ENCODE results near the genes STPG2, ADH1B and ADH7.

DNA sequence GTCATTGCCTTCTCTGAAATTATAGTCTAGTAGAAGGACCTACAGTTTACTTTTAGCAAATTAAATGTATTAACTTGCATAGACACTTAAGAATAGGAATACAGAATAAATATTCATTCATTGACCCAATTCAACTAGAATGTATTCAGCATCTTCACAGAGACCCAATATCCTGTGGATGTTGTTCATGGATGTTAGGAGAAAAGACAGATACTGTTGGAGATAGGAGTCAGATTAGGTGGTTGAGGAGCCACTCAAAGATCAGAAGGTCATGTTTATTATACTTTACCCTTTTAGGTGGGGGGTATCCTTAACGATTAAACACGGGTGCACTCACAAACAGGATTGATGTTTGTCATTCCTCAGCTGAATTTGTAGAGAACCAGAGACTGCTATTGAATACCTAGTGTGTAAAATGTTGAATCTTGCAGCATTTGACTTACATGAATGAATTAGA lies 121.0 kb downstream of the PDLIM5 start:
- RRBS, result no CpG with 5 or more reads among the region's 2 CpGs

- RRBS, result no CpG with 5 or more reads among the region's 2 CpGs
Measured at GRCh38 chr4:94590471-94591042, 138.8 kb downstream of the PDLIM5 start.

GRCh38 chr4:94598607-94599425 lies 147.1 kb downstream of the PDLIM5 start:
- RRBS, result no CpG with 5 or more reads among the region's 2 CpGs

- RRBS, result no CpG with 5 or more reads among the region's 1 CpG
Measured at GRCh38 chr4:94602901-94603419, 151.2 kb downstream of the PDLIM5 start.

DNA sequence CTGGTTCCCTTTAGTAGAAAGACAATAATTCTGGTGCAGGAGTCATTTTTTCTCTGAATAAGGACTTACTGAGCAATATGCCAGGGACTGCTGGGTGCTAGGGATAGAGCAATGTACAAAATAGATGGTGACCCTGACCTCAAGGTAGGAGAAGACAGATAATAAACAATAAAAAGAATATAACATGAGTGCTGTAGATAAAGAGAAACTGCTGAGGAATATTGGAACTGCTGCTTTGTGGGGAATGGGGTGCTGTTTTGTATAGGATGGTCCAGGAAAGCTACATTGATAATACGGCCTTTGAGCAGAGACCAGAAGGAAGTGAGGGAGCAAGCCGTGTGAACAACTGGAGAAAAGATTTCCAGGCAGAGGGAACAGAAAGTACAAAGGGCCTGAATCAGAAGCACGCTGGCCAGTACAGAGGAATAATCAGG lies 124.2 kb upstream of the BMPR1B start:
- RRBS, result no CpG with 5 or more reads among the region's 3 CpGs

DNA sequence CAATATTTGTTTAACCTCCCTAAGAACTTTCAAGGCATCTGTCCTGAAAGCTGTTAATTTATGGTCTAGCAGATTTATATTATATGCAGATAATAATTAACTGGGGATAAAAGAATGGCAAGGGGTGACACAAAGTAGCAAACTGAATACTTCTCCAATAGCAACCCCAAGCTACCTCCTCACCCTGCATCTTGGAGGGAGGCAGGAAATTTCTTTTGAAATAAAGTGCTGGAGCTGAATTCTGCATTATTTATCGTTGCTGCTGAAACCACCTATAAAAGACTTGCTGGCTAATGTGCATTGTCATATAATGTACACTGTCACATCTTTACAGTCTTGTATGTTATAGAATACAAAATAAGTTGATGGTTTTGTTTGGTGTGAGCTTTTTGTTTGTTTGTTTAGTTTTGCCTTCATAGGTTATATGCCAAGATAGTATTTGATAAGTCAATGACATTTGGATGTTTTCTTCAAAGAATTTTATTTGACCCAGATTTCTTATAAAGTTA lies 91.5 kb upstream of the BMPR1B start:
- RRBS, result no CpG with 5 or more reads among the region's 1 CpG

GRCh38 chr4:94666696-94667123 lies 91.0 kb upstream of the BMPR1B start:
- RRBS, result no CpG with 5 or more reads among the region's 2 CpGs

- RRBS, result 97% methylated on average over 3 of the region's 13 CpGs
Measured at GRCh38 chr4:95051322-95051869, 293.6 kb downstream of the BMPR1B start.

GRCh38 chr4:95544572-95545399 lies 4.0 kb downstream of the UNC5C start:
- RRBS, result no CpG with 5 or more reads among the region's 3 CpGs

DNA sequence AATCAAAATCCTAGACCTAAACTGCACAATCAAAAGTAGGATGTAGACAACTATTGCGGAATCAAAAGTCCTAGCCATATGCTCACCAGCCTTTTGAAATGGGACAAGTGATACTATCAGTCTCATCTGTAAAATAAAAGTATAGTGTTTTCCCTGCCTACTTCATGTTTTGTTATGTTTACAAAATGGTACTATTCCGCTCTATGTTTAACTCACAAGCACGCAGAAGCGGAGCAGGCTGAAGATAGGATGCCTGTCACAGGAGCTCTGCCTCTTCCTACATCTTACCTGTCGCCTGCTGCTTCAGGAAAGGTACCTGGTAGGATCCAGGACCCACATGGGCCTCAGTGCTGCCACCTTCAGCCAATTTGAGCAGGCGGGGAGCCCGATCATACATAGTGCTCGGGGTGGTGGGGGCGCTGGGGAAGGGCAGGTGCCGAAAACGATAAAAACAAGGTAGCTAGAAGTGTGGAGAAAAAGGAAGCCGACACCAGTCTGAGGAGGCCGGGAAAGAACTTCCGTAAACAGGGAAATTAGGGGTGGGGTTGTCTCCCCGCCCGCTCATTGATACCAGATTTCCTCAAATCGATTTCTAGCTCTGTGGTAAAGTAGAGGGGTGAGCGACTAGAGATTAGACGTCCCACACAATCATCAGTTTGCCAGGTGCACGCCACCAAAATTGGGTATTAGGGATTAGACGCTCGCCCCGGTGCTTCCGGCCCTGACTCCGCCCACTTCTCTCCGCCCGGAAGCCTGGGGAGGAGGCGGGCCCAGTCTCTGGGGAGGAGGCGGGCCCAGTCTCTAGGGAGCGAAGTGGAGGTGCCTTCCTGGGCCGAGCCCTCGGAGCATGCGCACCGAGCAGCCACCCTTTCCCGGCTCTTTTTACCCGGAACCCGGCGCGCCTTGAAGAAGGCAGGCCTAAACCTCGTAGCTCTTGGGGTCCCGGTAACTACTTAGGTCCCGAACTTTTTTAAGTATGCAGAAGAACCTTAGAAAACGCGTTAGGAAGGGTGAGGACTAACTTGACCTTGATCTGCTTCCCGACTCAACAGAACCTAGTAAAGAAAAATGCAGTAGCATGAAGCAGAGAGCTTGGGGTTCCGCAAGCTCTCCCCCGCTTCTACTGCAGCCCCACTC lies at the start of gene STPG2:
STPG2 (minus strand) TSS at position 723 of the 1,137 bp plus-strand sequence.
- RRBS, result 3% methylated on average over 5 of the region's 47 CpGs

DNA sequence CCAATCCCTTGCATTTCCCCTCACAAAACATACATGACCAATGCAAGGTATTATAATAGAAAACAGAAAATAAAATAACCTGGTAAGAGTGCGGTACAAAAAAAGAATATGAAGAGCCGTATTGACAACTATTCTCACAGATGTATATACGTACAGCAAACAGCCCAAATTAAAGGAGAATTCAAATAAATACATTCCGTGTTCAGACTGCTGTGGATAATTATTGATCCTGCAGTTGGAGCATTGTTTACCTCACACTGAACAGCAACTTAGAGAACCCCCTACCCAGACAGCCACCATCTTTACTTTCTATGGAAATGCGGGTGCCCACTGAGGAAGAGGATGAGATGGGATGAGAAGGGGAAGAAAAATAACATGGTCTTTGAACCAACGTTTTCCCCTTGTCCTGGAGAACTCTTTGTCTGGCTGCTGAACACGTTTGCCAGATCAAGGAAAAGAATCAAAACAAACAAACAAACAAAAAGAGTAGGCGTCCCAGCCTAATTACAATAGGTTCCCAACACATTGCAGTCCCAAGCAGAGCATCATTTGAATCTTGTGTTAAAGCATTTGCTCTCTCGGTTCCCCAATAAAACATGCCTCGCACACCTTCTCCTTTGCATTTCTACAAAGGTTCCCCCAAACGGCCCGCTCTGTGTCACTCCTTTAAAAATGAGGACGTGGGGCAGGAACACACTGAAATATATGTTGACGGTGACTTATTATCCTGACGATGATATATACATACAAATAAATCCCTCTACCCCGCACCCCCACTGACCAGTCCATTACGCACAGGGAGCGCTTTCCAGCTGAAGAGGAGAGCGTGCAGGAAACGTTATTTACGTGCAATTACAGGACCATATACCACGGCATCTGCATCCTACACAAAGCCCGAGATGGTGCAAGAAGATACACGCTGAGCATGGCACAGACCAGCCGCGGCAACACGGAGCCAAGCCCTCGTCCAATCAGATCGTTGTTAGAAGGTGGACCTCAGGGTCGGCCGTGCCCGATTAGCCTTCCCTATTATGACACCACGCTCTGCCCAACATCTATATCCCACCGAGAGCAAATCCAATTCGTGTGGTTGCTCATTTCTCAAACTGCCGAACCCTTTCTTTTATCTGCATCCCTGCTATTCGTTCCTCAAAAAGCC lies 1.3 kb downstream of the TSPAN5 start:
- RRBS, result no CpG with 5 or more reads among the region's 37 CpGs

DNA sequence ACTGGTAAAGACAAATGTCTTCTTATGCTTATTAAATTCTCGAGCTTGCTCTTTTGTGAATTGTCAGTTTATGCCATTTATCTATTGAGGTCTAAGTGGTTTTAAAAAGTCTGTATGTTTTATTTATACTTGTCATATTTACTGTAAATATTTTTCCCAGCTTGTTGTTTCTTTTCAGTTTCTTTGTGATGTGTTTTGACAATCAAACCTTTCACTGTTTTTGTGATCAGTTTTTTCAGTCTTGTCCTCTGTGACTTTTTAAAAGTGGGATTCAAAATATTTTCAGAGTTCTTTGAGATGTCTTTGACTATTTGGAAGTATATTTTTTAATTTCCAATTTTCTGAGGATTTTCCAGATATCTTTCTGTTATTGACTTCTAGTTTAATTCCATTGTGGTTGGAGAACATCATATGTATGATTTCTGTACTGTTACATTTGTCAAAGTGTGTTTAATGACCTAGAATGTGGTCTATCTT lies 117.7 kb downstream of the EIF4E start:
- RRBS, result no CpG with 5 or more reads among the region's 1 CpG

- RRBS, result no CpG with 5 or more reads among the region's 1 CpG
Measured at GRCh38 chr4:99051440-99051794, 37.2 kb downstream of the ADH5 start.

- RRBS, result no CpG with 5 or more reads among the region's 6 CpGs
Measured at GRCh38 chr4:99321211-99321972, at the start of gene ADH1B. TSS of gene ADH1B (minus strand) at chr4:99321401.

DNA sequence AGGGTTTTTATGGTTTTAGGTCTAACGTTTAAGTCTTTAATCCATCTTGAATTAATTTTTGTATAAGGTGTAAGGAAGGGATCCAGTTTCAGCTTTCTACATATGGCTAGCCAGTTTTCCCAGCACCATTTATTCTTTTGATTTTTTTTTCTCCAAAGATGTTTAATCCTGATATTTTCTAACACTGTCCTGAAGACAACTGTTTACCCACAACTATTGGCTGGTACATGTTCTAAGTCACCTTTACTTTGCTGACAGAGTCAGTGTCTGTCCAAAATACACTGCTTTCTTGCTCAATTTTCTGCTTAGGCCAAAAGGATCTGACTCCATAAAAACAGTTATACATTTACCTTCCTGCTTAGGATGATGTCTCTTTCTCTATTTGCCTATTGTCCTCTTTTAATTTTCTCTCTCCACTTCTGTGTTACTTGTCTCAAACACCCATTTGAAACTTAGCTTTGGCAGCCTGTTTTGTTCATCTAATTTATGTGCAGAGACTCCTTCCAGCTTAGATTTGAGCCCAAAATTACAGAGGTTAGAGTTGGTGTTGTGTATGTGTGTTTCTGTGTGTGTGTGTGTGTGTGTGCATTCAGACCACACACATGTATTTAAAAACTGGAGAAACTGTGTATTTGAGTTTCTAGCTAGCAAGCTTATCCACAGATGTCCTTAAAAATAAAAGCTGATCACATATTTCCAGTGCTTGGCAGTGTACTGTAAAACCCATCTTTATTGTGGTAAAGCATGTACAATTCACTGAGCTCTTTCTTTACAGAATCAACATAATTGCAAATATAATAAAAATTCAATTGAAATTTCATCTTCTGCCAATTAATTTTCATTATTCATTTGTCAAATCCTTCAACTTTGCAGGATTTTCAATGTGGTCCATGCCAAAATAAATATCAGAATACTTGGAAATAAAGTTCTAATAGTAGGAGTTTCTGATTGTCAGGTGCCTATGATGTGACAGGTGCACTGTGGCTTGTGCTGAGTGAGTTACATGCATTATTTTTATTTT lies 3.0 kb downstream of the ADH1C start:
- RRBS, result no CpG with 5 or more reads among the region's 1 CpG

GRCh38 chr4:99435137-99435486 lies at the start of gene ADH7:
TSS of gene ADH7 (minus strand) at chr4:99435342.
- RRBS, result no CpG with 5 or more reads among the region's 1 CpG

- RRBS, result no CpG with 5 or more reads among the region's 1 CpG
Measured at GRCh38 chr4:99459673-99460137, 24.6 kb upstream of the ADH7 start.

GRCh38 chr4:99572494-99573263 lies 1.9 kb upstream of the MTTP start:
- RRBS, result no CpG with 5 or more reads among the region's 6 CpGs

- RRBS, result no CpG with 5 or more reads among the region's 5 CpGs
Measured at GRCh38 chr4:99679124-99679897, 21.7 kb upstream of the C4orf54 start.

DNA sequence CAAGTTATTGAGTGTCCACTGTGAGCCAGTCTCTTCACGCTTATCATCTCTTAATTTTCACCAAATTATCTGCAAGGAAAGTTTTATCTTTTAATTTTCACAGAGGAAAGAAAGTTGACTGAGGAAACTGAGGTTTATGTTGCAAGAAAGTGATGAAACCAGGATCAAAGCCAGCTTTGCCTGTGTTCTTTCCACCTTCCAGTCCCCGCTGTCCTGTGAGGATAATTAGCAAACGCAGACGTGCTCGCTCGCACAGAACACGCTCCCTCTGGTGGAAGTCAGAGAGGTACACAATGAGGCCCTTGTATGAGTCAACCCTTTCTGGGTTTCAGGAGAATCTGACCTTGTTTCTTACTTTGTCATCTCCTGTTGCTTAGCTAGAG lies 94.3 kb downstream of the DDIT4L start:
- RRBS, result no CpG with 5 or more reads among the region's 7 CpGs

Data from CMK (cell line).